A673 (cell line): ENCODE measurements around the gene FH.

- PRO-cap: no peak
These were observed 64.0 kb upstream of the LGALS8 start for GRCh38 chr1:236459839-236460168.

DNA sequence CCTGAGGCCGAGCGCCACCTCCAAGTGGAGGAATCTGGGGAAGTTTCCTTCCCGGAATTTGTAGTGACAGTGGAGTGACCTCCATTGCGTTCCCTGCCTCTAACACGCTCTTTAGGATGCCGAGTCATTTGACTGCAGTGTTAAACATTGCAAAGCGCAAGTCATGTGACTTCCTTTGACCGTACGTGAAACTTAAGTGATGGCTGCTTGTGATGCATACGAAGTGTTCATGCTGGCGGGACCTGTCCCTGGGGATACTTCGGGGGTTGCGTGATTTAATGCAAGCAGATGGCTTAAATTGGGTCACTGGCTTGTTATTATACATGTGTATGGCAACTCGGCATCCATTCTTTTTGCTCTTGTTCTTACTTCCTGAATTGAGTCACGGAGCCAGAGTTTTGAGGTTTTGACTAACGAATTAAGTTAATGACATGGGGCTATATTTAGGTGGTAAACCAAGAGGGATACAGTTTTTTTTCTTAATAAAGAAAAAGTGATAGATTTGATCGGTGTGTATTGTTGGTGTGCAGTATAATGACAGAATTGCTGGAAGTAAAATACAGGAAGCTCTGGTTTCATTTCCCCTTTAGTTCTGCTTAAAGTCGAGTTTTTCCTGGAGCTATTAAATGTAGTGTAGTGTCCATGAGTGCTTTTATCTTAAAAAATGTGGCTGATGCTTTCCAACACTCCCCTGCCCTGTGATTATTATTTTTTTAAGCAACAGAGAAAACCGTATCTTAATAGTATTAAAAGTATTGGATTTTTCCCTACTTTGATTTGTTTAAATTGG, 827 bp downstream of the LGALS8 start:
- PRO-cap: bidirectional peak, plus-strand start at position 217 of the sequence, minus-strand start at position 118 of the sequence

DNA sequence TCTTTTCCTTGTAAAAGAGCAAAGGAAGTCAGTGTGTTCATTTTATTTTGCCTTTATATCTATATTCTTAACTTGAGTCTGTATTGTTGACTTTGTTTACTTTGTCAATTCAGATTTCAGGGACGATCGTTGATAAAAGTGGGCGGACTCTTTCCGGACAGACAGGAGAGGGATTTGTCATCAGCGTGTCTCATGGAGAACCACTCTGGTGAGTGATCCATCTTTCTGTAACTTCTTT, 21.2 kb downstream of the MTR start:
- PRO-cap: no peak

DNA sequence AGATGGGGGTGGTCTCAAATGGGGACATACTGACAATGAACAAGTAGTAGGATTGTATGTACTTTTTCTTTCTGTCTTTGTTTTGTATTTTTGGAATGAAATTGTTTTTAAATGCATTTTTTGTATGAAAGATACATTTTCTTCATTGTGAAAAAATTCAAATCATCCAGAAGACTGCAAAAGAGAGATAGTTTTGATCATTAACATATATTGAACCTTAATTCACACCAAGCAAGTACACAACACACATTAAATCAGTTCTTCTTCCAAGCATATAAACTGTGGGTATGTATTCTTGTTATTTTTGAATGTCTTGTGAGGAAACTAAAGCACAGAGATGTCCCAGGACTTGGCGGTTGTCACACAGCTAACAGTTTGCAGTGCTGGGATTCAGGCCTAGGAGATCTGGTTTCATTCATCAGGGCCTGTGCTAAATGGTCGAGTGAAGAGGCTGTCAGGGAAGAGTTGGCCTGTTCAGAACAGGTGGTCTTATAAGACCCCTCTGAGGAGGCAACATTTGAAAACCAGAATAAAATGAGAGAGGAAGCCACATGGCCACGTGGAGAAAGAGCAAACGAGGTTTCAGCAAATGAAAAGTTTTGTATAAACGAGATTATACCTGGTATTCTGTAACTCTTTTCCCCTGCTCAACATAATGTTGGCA, 45.1 kb downstream of the MTR start:
- PRO-cap: no peak

- PRO-cap: no peak
These were observed 6.0 kb downstream of the RYR2 start for GRCh38 chr1:237047872-237048479.

GRCh38 chr1:237713813-237714206, 176.9 kb downstream of the ZP4 start:
- PRO-cap: no peak

- PRO-cap: no peak
These were observed 594.9 kb upstream of the ZP4 start for GRCh38 chr1:238485476-238486151.

DNA sequence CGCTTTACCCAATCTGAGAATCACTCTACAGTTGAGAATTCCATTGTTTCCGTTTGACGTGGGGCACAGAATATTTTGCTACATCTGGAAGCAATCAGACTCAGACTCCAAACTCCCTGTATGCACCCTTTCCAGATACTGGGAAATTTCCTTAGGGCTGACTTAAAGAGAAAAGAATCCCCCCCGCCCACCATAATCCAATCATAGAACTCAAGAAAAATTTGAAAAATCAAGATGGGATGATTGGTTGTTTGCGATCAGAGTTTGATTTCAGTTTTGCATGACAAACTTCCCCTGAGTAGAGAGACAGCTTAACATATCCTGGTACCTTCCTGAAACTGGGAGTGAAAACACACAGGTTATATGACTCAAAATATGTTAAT, 699.4 kb upstream of the ZP4 start:
- PRO-cap: no peak

- PRO-cap: no peak
These were observed 683.6 kb upstream of the CHRM3 start for GRCh38 chr1:238702839-238703121.

GRCh38 chr1:239387394-239387752, 1.0 kb downstream of the CHRM3 start:
- PRO-cap: no peak

DNA sequence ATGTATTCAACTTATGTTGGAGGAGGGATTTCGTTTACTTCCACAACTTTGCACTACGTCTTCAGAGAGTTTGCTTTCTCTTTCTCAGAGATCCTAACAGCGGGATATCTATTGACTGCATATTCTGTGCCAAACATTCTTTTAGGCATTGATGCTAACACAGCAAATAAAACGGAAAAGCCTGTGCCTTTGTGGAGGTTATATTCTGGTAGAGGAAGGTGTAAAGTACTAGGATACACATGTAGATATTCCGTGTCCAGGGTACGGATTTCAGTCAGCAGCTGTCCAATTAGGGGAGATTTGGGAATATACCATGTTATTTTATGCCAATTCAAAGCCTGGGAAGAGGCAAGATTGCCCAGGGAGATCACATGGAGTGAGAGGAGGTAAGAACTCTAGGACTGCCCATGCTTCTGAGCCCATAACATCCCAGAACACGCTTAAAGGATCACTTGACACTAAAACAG, 303.2 kb downstream of the CHRM3 start:
- PRO-cap: no peak

DNA sequence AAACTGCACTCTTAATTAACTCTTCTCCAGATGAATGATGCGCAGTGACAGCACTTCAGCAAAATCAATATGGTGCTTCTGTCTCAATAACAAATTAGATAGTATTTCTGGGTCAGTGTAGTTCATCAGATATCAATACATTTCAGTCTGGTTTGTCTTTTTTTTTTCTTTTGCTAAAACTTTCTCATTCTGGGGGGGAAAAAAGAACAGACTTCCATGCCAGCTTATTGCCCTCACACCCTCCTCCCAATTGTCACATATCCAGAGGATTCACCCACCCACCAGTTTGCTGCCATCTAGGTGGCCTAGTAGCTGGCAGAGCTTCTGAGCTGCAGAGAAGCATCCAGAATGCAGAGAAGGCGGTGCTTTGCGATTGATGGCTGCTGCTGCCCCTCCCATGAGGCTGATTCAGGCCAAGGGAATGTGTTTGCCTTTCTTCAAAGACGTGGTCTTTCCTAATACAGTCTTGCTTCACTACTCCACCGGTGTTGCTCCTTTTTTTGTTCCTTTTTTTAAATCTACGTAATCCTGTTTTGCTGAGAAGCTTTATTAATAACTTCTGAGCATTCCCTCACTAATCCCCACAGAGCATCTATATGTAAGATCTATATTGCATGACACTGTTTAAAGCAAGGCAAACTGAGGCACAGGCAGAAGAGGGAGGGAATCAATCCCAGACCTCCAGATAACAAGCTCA, 275.7 kb upstream of the FMN2 start:
- PRO-cap: no peak

DNA sequence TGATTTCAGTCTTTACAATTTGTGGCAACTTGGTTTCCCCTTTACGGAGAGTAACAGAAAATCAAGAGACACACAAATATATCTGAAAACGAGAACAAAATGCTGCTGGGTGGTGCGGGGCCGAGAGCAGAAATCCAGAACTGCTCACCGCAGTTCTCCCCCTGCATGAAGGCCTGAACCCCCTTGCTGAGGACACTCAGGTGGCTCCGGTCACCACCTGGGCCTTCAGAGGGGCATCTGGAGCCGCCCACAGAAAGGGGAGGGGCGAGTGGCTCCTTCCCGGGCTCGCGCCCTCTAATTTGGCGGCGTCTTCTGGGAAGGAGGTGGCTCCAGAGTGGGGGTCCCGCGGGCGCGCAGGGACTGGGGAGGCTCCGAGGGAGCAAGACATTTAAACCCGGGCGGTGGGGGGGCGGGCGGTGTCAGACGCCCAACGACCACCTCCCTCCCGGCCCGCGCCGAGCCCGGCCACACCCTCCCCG, 94.4 kb upstream of the FMN2 start:
- PRO-cap: no peak

DNA sequence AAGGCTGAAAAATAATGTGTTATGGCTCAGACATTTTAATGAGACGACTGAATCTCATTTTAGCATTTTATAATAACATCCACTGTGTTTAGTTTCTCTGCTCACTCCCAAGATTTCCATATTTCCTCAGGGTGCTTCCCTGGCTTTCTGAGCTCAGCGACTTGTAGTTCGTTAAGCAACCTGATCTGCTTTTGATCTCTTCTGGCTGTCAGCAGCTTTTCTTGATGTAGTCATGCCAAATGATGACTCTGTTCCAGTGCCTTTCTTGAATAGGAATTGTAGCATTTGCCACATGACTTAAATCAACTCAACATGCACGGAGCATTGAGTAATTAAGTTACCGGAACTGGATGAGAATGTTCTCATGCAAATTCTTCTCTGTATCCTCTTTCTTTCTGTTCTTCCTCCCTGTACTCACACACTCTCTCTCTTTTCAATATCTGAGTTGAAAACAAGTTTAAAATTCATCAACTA, 246.1 kb downstream of the FMN2 start:
- PRO-cap: no peak

DNA sequence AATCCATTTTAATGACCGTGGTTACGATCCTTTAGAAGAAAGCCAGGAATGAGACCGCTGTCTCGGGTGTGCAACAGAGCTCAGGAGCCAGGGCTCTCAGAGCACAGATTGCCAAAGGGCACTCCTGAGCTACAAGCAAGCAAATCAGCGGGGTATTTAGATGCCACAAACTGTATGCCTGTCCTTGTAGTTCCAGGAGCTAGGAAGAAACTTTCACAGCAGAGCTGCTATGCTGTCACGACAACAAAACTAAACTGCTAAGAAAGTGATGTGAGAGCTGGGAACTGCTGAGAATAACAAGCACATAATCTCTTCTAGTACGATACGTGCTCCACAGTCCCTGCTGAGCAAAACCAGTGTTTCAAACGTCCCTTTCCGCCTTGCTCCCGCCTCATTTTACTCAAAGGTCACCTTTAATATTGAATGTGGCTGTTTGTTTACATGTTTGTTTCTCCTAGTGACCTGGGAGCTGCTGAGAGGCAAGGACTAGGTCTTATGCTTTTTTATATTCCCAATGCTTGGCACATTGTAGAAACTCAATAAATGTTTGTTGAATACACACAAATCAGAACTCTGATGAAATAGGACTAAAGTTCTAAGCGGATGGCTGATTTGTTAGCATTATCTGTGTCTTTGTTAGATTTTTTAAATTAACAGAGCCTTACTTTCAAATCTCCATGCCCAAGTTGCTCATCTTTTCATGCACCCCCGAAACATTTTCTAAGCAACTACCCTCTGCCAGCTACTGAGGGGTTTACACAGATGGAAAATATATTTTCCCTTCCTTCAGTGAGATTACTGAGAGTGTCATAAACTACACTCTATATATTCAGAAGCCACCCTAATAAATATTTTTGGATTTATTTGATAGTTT, 14.6 kb downstream of the GREM2 start:
- PRO-cap: no peak

GRCh38 chr1:240612809-240613083, 791 bp upstream of the GREM2 start:
- PRO-cap: no peak

GRCh38 chr1:241267087-241267432, 89.9 kb downstream of the RGS7 start:
- PRO-cap: no peak

DNA sequence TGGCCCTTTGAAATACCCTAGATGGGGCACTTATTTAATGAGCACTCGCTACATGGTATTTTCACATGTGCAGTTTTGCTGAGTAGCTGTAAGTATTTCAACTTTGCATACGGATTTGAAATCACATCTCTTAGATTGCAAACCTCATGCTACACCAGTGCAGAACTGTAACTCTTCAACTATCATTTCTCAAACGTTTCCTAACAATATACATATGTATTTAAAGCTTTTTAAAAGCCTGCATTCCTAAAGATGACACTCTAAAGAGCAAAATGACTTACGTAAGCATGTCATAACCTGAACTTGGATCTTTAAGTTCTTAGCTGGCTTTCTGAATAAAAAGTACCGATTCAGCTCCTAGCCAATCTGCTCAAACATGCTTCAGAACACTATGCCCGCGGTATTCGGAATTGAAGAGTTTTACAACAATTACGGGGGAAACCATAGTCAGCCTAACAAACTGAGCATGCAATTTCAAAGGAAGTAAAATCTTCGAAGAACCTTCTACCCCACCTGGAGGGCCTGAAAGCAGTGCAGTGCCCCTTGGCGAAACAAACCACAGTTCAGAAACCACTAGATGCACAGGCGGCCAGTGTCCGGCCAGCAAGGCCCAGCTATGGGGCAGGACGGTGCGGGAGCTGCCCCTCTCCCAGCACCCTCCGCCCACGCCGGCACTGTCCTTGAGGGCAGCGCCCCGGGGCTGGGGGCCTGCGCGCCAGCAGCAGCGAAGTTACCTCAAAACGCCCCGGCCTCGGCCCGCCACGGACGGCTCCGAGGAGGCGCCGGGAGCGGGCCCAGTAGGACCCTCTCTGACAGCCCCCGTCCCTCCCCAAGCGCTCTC, 788 bp downstream of the FH start:
- PRO-cap: no peak

GRCh38 chr1:241519388-241520149, at the start of gene FH:
TSS of gene FH (minus strand) at chr1:241519755.
- PRO-cap: bidirectional peak, plus-strand start at chr1:241519488, minus-strand start at chr1:241519473; bidirectional peak, plus-strand start at chr1:241519977, minus-strand start at chr1:241519711

- PRO-cap: no peak
These were observed 1.4 kb downstream of the KMO start for GRCh38 chr1:241533274-241534248.